Spleen (tissue), 7 donors: ENCODE data around the genes SKAP2 and HOXA9.

- PRO-cap, 4 experiments = peak in 4 of 4 experiments; most common plus-strand start chr7:25620483 (in 2); most common minus-strand start chr7:25620334 (in 3)
- RAMPAGE, long total RNA, 4 experiments = start-site peak on the minus strand in 3 of 4 experiments, at chr7:25620309-25620402 at its widest, 9 to 42 reads per replicate
These were observed 392.0 kb upstream of the NPVF start for GRCh38 chr7:25620044-25620889.

- PRO-cap, 4 experiments = peak in 1 of 4 experiments; most common minus-strand start chr7:26191475 (in 1)
- RAMPAGE, long total RNA, 4 experiments = no peak in any of the 4 experiments
These were observed 9.3 kb downstream of the HNRNPA2B1 start for GRCh38 chr7:26191042-26191808.

DNA sequence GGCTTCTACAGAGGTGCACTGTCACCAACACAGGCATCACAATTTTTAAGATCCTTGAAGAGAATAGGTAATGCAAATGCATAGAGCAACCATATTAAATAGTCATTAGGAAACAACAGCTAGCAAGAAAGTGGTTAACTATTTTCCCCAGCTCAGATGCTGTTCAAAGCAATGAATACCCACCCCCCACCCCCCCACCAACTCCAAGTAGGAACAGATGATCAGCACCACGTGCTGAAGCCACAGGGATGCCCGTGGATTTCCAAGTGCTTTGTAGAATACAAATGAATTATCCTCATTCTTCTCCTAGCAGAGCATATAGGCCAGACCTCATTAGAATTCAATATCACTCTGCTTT lies 205.8 kb downstream of the SKAP2 start:
- PRO-cap, 4 experiments = no peak in any of the 4 experiments
- RAMPAGE, long total RNA, 4 experiments = no peak in any of the 4 experiments

GRCh38 chr7:26858646-26859133 lies 5.7 kb downstream of the SKAP2 start:
- PRO-cap, 4 experiments = peak in 3 of 4 experiments; most common minus-strand start chr7:26858881 (in 3)
- RAMPAGE, long total RNA, 4 experiments = no peak in any of the 4 experiments

- PRO-cap, 4 experiments = peak in 4 of 4 experiments; most common plus-strand start chr7:26864872 (in 4); most common minus-strand start chr7:26864590 (in 4)
- RAMPAGE, long total RNA, 4 experiments = start-site peak on the minus strand in 4 of 4 experiments, at chr7:26864462-26864623 at its widest, 27 to 838 reads per replicate
These were observed at the start of gene SKAP2 for GRCh38 chr7:26863870-26864979. Gene SKAP2, minus strand, starts transcription at chr7:26864590.

DNA sequence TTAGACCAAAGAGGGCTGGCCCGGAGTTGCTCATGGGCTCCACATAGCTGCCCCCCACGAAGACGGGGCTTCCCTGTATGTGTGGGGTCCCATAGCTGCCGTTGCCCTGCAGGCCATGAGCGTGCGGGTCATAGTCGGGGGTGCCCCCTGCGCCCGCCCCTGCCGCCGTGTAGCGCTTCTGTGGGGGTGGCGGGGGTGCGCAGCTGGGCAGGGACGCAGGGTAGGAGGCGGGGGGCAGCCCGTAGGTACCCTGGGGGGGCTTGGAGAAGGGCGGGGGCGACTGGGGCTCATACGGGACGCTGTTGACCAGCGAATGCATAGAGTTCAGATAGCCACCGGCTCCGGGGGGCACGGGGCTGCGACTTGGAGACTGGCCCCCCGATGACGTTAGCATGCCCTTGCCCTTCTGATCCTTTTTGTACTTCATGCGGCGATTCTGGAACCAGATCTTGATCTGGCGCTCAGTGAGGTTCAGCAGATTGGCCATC lies 5.7 kb upstream of the HOXA2 start:
- PRO-cap, 4 experiments = peak in 3 of 4 experiments; most common plus-strand start position 445 of the sequence (in 2); most common minus-strand start position 389 of the sequence (in 2)
- RAMPAGE, long total RNA, 4 experiments = start-site peak on the minus strand in 1 of 4 experiments, centred at position 58 of the sequence, 6 reads per replicate

DNA sequence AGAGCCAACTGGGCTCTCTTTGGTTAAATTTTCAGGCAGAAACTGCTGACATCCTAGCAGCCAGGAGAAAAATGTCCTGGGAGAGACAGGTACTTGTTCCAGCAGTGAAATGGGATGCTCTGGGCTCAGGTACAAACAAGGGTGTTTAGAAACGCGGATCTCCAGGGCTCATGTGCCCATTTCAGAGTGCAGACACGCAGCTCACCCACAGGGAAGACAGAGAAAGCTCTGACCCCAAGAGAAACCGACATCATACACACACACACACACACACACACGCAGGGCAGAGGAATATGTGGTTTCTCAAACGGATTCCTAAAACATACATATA lies 12.0 kb upstream of the HOXA2 start:
- PRO-cap, 4 experiments = no peak in any of the 4 experiments
- RAMPAGE, long total RNA, 4 experiments = no peak in any of the 4 experiments

- PRO-cap, 4 experiments = peak in 1 of 4 experiments; most common plus-strand start chr7:27139857 (in 1); most common minus-strand start chr7:27139829 (in 1)
- RAMPAGE, long total RNA, 4 experiments = no peak in any of the 4 experiments
These were observed 3.9 kb downstream of the HOXA5 start for GRCh38 chr7:27139709-27139923.

GRCh38 chr7:27159035-27159792 lies 2.7 kb upstream of the HOXA7 start:
- PRO-cap, 4 experiments = no peak in any of the 4 experiments
- RAMPAGE, long total RNA, 4 experiments = no peak in any of the 4 experiments

DNA sequence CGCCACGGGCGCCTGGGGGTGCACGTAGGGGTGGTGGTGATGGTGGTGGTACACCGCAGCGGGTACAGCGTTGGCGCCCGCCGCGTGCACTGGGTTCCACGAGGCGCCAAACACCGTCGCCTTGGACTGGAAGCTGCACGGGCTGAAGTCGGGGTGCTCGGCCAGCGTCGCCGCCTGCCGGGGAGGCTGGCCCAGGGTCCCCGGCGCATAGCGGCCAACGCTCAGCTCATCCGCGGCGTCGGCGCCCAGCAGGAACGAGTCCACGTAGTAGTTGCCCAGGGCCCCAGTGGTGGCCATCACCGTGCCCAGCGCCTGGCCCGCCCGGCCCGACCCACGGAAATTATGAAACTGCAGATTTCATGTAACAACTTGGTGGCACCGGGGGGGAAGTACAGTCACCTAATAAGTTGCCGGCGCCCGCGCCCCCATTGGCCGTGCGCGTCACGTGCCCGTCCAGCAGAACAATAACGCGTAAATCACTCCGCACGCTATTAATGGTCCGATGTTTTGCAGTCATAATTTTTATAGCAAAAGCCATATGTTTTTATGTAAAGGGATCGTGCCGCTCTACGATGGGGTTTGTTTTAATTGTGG lies at the start of gene HOXA9:
TSS of gene HOXA9 (minus strand) at position 377 of the 594 bp plus-strand sequence.
- PRO-cap, 4 experiments = peak in 4 of 4 experiments; most common plus-strand start position 491 of the sequence (in 1); most common minus-strand start position 342 of the sequence (in 4)
- RAMPAGE, long total RNA, 4 experiments = start-site peak on the minus strand in 3 of 4 experiments, centred at positions 312 to 352 of the sequence, 5 to 12 reads per replicate

DNA sequence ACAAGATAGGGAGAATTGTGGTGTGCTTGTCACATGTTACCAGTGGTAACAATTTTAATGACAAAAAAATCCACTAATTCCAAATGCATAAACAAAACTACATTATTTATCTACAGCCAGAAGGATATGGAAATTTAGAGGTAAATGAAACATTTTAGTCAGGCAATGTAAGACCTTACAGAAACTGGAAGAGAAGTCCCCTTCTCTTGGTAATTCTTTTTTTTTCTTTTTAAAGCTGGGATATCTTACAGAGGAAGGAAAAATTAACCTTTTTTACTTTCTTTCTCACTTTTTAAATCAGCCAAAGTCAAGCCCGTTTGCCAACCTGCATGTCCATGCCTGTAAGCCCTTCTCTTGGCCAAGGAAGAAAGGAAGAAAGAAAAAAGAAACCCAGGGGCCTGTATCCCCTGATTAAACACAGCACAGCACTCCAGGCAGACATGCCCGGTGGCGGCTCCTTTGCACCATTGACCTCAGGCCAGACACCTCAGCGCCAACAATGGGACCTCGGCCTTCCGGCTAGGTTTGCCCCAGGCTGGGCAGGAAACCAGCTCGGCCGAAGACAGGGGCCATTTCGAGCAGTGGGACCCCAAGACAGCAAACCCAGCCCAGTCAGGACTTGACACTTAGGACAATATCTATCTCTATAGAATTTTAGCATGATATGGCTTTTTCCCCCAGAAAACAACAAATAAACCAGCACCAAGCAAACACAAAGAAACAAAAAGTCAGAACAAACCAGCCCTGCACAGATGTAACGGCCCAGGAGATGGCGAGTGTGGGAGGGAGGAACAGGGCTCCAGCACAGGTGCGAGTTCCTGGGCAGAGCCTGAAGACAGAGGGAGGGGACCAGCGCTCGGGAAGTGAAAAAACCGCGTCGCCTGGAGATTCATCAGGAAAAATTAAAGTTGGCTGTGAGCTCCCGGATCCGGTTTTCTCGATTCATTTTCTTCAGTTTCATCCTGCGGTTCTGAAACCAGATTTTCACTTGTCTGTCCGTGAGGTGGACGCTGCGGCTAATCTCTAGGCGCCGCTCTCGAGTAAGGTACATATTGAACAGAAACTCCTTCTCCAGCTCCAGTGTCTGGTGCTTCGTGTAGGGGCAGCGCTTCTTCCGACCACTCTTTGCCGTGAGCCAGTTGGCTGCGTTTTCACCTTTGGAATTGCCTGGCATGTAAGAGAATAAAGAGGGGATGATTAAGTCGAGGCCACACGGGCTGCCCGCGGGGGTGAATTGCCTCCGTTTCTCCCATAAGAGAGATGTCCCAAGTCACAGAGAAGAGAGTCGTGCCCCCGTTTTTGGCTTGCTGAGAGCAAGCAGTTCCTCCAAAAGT lies 2.6 kb downstream of the HOXA10 start:
- PRO-cap, 4 experiments = no peak in any of the 4 experiments
- RAMPAGE, long total RNA, 4 experiments = no peak in any of the 4 experiments

GRCh38 chr7:27178323-27178981 lies 4.3 kb upstream of the HOXA10 start:
- PRO-cap, 4 experiments = no peak in any of the 4 experiments
- RAMPAGE, long total RNA, 4 experiments = no peak in any of the 4 experiments

- PRO-cap, 4 experiments = no peak in any of the 4 experiments
- RAMPAGE, long total RNA, 4 experiments = no peak in any of the 4 experiments
These were observed 4.9 kb upstream of the HOXA10 start for GRCh38 chr7:27178982-27179520.

GRCh38 chr7:27198646-27199301 lies 1.1 kb downstream of the HOXA13 start:
- PRO-cap, 4 experiments = no peak in any of the 4 experiments
- RAMPAGE, long total RNA, 4 experiments = no peak in any of the 4 experiments

GRCh38 chr7:27235293-27236141 lies 7.1 kb upstream of the EVX1 start:
- PRO-cap, 4 experiments = no peak in any of the 4 experiments
- RAMPAGE, long total RNA, 4 experiments = no peak in any of the 4 experiments

DNA sequence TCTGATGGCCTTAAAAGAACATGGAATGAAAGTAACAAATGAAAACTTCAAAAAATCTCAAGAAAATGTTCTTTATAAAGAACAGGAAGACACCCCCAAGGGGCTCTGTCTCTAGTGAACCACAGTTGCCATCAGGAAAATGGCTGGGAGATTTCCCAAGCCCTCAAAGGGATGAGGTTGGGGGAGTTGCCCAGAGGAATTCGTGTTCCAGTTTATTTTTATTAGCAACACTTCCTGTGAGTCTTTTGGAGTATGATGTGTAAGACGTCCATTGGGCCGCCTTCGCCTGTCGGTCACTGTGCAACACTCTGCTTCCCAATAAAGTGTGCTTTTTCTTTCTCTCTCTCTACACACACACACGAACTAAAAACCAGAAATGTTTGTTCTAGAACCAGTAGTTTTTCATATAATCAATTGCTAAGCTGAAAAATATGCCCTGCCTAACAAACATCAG lies 199.8 kb downstream of the HIBADH start:
- PRO-cap, 4 experiments = peak in 3 of 4 experiments; most common plus-strand start position 328 of the sequence (in 3); most common minus-strand start position 140 of the sequence (in 1)
- RAMPAGE, long total RNA, 4 experiments = no peak in any of the 4 experiments

GRCh38 chr7:27863760-27864350 lies 123.9 kb downstream of the TAX1BP1 start:
- PRO-cap, 4 experiments = no peak in any of the 4 experiments
- RAMPAGE, long total RNA, 4 experiments = no peak in any of the 4 experiments

DNA sequence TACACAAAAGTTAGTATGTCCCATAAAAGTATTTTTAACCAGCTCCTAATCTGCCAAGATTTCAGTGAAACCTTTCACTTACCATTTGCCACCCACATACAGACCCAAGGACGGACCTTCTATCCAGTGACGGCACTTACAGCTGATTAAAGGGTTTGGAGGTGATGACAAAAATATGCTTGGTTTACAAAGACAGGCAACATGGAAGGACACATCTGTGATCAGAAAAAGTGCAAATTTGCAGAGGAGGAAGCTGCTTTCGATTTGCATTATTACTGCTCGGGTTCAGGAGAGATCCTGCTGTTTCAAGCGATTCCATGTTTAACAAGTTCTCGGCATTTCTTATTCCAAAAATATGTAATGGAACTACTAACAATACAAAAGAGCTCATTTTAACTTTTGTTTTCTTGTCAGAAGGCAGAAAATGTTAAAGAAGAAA lies 109.0 kb downstream of the JAZF1 start:
- PRO-cap, 4 experiments = no peak in any of the 4 experiments
- RAMPAGE, long total RNA, 4 experiments = no peak in any of the 4 experiments

DNA sequence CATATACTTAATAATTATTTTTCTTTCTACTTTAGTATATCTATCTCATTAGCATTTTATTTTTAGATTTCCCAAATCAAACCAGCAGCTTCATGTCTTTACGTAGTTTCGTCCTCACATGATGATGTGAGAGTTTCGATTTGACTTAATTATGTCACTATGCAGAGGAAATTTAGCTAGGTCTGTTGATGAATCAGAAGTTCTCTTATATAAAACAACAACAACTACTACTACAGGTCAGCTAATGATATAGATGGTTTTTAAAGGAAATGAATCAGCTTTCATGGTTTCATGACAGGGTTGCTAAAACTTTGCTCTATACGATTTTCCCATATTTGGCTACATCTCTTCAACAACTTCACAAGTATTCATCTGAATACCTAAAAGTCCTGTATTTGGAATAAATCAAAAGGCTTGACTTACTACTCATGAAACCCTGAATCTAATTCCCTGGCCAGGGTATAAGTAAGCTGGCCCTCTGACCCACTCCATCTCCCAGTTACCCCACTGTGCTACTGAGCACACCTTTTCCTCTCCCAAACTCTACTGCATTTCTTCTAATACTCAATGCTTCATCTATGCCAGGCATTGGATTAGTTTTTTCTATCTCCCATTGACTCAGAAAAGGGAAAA lies 28.5 kb downstream of the JAZF1 start:
- PRO-cap, 4 experiments = no peak in any of the 4 experiments
- RAMPAGE, long total RNA, 4 experiments = no peak in any of the 4 experiments

- PRO-cap, 4 experiments = no peak in any of the 4 experiments
- RAMPAGE, long total RNA, 4 experiments = no peak in any of the 4 experiments
These were observed 26.9 kb downstream of the JAZF1 start for GRCh38 chr7:28153625-28154169.